Non-pigmented ciliary epithelial cell (primary cell): Measurements from ENCODE around the genes GALNT7 and SPATA4.

DNA sequence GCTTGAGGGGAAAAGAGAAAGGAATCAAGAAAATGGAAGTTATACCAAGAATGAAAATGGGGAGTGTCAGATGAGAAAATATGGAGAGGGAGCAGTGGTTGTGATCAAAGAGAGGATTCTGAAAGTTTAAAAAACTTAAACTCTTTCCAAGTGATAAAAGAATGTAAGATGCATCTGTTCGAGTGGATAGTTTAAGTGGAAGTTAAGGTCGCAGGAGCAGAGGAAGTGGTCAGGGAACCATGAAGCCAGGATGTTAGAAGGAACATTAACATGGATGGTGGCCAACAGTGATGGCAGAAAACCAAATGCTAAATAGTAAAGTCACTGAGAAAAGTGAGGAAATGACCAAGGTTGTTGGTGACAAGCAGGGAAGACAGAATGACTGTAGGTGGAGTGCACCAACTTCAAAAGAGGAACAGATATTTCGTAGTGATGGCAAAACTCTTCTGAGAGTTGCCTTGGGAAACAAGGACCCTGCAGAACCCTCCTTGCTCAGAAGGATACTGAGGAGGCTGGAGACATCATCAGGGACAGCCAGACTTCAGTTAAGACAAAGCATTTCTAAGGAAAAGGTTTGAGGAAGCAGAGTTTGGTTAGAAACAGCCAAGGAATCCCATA, 226.1 kb downstream of the PALLD start:
- RRBS: no CpG with 5 or more reads among the region's 3 CpGs

DNA sequence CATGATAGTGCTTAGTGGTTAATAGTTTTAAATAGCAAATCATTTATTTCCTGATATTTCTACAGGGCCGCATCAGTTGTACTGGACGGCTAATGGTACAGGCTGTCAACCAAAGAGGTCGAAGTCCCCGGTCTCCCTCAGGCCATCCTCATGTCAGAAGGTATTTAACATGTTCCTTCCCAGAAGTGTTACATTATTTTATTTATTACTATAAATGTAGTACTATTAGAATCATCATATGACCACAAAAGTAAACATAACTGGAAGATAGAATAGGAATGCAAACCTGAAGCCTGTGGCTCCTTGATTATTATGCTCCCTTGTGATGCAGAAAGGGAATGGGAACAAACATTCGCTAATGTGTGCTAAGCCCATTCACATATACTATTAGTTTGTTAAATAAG, 96.2 kb downstream of the CBR4 start:
- RRBS: no CpG with 5 or more reads among the region's 5 CpGs

DNA sequence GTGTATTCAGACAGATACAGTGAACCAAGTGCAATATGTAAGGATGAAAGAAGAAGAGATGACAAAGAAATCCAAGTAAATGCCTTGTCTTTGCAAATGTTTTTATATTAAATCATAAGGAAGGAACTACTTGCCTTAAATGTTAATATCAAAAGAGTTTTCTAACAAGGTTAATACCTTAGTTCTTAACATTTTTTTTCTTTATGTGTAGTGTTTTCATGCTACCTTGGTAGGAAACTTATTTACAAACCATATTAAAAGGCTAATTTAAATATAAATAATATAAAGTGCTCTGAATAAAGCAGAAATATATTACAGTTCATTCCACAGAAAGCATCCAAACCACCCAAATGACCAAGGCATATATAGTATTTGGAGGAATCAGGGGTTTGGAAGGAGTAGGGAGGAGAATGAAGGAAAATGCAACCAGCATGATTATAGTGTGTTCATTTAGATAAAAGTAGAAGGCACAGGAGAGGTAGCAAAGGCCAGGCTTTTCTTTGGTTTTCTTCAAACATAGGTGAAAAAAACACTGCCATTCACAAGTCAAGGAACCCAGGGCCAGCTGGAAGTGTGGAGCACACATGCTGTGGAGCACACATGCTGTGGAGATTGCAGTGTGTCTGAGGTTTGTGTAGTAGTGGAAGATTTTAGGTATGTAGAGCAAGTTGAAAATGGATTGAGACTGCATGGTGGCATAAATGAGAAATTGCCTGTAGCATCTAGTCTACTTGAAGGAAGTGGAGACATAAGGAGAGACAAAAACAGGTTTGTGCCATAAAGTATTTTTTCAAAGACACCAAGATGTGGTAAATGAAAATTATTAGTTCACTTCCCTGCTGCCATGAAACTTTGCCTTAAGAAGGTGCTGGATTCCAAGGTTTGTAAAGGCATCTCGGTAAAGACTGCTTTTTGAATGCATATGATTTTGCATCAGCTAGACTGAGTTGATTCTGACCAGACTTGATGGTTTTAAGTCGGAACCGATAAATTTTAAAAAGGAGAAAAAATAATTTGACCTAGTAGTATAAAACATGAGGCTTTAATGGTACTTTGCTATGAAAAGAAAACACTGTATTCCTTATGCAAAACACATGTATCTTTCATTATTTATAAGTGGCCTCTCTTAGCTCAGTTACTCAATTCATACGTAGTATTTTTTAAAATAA, 82.9 kb downstream of the CBR4 start:
- RRBS: no CpG with 5 or more reads among the region's 4 CpGs

DNA sequence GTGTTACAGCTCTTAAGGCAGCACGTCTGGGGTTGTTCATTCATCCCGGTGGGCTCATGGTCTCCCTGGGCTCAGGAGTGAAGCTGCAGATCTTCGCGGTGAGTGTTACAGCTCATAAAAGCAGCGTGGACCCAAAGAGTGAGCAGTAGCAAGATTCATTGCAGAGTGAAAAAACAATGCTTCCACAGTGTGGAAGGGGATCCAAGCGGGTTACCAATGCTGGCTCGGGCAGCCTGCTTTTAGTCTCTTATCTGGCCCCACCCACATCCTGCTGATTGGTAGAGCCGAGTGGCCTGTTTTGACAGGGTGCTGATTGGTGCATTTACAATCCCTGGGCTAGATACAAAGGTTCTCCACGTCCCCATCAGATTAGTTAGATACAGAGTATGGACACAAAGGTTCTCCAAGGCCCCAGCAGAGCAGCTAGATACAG, 24.9 kb upstream of the CBR4 start:
- RRBS: no CpG with 5 or more reads among the region's 9 CpGs

- RRBS: no CpG with 5 or more reads among the region's 8 CpGs
These were observed 49.8 kb downstream of the SH3RF1 start for GRCh38 chr4:169220770-169221460.

DNA sequence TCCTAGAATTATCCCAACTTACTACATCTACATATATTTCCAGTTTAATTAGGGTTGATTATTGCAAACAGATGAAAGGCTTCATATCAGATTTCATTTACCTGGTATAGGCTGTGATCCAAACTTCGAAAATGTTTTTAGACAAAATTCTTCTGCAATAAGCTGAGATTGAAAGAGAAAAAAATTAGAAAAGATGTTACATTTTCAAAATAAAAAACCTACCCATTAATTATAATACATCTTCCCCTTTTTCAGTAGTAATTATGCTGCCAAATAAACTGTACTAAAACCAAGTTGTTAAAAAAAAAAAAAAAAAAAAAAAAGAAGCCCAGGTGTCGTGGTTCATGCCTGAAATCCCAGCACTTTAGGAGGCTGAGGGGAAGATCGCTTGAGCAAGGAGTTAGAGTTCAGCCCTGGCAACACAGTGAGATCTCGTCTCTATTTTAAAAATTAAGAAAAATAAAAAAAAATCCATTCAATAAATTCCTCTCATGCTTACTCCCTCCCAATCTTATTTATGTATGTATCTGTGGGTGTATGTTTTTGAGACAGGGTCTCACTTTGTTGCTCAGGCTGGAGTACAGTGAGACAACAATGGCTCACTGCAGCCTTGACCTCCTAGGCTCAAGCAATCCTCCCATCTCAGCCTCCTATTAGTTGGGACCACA, 31.5 kb downstream of the NEK1 start:
- RRBS: no CpG with 5 or more reads among the region's 4 CpGs

DNA sequence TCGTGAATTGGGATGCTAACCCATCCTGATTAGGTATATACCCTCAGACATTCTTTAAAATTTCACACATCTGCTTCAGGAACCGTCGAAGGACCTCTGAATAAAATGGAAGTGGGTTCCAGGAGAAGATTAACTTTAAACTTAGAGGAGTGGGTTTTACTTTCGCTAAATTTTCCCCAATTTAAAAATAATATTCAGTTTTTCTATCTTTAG, 717 bp downstream of the CLCN3 start:
- RRBS: no CpG with 5 or more reads among the region's 4 CpGs

- RRBS: no CpG with 5 or more reads among the region's 3 CpGs
These were observed 568.7 kb upstream of the GALNT7 start for GRCh38 chr4:172599859-172600356.

DNA sequence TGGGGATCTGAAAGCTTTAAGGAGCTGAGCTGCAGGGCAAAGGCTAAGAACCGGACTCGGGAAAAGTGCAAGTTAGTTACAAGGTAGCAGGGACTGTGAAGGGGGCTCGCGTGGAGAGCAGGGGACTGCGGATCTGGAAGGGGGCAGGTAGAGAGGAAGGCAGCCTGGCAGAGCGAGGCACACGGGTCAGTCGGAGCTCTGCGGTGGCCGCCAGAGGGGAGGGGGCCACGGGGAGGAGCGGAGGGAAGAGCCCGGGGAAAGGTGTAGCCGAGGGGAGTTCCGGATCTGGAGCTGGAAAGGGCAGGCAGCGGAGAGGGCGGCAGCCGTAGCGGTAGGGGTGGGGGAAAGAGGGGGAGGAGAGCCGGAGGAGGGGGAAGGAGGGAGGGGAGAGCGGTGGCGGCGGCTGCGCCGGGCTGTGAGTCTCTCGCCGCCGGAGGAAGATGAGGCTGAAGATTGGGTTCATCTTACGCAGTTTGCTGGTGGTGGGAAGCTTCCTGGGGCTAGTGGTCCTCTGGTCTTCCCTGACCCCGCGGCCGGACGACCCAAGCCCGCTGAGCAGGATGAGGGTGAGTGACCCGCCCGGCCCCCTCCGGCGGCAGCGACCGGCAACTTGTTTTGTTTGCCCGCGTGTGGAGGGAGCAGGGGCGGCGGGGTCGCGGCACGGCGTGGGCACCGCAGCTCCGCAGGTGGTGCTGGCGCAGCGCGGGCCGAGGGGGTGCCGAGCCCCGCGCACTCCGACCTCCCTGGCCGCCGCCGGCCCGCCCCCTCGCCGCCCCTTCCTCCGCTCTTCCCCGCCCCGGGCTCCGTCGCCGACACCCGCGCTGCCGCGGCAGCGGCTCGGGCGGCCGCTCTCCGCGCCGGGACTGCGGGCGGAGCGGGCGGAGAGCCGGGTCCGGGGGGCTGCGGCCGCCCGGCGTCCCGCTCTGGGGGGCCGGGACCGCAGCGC, at the start of gene GALNT7:
Gene GALNT7 (plus strand): TSS at position 416 of the 946 bp plus-strand sequence.
- RRBS: 2% methylated on average over 36 of the region's 95 CpGs

- RRBS: no CpG with 5 or more reads among the region's 7 CpGs
These were observed 4.0 kb downstream of the HMGB2 start for GRCh38 chr4:173329779-173330921.

- RRBS: 2% methylated on average over 8 of the region's 41 CpGs
These were observed 1.2 kb downstream of the SAP30 start for GRCh38 chr4:173371729-173372626.

- RRBS: no CpG with 5 or more reads among the region's 25 CpGs
These were observed 17.2 kb upstream of the SCRG1 start for GRCh38 chr4:173415935-173416646.

GRCh38 chr4:173517633-173518430, 12.2 kb downstream of the HAND2 start:
- RRBS: 17% methylated on average over 16 of the region's 27 CpGs

DNA sequence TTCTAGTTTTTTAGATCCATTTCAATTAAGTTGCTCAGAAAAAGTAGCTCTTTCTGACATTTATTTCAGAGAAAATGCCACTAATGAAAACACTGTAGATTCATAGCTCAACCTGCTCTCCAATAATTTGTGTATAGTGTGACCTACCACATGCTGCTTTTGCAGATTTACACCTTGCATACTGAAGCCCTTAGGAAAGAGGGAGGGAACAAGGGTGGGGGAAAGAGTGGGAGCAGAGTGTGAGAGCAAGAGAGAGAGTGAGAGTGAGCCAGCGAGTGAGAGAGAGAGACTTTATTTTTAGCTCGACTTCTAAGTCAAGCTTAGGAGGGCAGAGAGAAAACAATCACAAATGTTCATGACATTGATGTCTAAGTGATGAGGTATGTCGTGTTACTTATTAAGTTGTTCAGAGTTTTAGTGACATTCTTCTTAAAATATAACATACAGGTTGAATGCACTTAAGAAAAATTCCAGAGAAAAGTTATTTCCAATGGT, 112.5 kb upstream of the HAND2 start:
- RRBS: no CpG with 5 or more reads among the region's 3 CpGs

GRCh38 chr4:173807525-173807895, 277.5 kb upstream of the HAND2 start:
- RRBS: no CpG with 5 or more reads among the region's 2 CpGs

DNA sequence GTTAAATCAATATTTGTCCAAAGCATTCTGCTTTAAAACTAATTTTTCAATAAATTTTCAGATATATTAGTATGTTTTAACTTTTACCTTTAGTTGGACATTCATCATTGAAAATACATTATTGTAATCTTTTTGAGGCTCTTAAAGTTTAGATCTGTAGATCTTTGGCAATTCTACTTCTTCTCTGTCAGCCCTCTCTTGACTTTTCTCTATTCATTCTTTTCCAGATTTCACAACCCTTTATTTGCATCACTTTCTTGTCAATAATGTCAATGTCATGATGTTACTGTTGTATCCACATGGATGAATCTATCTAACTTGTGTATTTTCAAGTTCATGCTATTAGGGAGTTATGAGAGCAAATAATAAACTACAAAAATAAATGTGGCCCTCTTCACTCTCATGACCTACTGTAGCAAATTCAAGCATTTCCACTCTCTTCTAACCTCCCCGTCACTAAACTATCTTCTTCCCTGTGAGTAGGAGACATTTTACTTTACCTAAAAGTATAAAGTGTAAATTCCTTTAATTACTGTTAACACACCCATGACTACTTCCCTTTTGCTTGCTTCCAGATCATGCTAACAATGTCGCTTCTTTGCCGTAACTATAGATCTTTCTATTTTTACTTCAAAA, 23.1 kb upstream of the HPGD start:
- RRBS: no CpG with 5 or more reads among the region's 3 CpGs

DNA sequence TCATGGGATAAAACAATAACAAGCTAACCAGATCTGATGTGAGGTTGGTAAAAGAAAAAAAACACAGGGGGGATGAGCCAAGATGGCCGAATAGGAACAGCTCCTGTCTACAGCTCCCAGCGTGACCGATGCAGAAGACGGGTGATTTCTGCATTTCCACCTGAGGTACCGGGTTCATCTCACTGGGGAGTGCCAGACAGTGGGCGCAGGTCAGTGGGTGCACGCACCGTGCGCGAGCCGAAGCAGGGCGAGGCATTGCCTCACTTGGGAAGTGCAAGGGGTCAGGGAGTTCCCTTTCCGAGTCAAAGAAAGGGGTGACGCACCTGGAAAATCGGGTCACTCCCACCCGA, 50.7 kb downstream of the GLRA3 start:
- RRBS: no CpG with 5 or more reads among the region's 16 CpGs

DNA sequence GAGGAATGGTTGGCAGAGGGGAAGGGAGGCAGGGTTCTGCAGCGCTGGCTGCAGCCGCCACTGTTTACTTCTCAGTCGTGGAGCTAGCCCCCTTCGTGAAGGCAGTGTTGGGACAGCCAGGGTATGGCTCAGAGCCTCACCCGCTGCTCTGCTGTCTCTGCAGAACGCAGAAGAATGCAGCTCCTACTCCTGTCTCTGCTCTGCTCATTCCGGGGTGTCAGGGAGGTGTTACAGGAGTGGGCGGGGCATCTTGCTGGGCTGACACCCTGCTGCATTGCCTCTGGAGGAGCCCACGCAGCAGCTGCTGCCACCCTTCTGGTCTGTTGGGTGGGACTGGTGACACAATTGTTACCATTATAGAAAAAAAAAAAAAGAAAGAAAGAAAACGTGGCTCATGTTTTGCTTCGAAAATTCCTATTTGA, 140.4 kb downstream of the GPM6A start:
- RRBS: no CpG with 5 or more reads among the region's 11 CpGs

- RRBS: no CpG with 5 or more reads among the region's 36 CpGs
These were observed at the start of gene SPATA4 for GRCh38 chr4:176195338-176195842. Gene SPATA4, minus strand, starts transcription at chr4:176195585.

GRCh38 chr4:176237306-176237926, 31.6 kb downstream of the ASB5 start:
- RRBS: no CpG with 5 or more reads among the region's 8 CpGs